M059J (cell line): Measurements from ENCODE around the gene ZNHIT3.

DNA sequence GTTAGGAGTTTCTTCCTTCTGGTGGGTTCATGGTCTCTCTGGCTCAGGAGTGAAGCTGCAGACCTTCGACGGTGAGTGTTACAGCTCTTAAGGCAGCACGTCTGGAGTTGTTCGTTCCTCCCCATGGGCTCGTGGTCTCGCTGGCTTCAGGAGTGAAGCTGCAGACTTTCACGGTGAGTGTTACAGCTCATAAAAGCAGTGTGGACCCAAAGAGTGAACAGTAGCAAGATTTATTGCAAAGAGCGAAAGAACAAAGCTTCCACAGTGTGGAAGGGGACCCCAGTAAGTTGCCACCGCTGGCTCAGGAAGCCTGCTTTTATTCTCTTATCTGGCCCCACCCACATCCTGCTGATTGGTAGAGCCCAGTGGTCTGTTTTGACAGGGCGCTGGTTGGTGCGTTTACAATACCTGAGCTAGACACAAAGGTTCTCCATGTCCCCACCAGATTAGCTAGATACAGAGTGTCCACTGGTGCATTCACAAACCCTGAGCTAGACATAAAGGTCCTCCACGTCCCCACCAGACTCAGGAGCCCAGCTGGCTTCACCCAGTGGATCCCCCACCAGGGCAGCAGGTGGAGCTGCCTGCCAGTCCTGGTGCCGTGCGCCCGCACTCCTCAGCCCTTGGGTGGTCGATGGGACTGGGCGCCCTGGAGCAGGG lies 35.6 kb downstream of the SLFN5 start:
- RAMPAGE, long total RNA: no peak

DNA sequence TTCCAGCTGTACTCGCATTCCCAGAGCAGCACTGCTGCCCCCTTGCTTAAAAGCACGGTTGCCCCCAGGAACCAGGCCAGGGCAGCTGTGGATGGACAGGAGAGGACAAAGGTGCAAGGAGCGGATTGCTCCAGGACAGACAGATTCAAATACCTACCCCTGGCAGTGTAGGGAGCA lies 975 bp upstream of the SLFN12 start:
- RAMPAGE, long total RNA: no peak

DNA sequence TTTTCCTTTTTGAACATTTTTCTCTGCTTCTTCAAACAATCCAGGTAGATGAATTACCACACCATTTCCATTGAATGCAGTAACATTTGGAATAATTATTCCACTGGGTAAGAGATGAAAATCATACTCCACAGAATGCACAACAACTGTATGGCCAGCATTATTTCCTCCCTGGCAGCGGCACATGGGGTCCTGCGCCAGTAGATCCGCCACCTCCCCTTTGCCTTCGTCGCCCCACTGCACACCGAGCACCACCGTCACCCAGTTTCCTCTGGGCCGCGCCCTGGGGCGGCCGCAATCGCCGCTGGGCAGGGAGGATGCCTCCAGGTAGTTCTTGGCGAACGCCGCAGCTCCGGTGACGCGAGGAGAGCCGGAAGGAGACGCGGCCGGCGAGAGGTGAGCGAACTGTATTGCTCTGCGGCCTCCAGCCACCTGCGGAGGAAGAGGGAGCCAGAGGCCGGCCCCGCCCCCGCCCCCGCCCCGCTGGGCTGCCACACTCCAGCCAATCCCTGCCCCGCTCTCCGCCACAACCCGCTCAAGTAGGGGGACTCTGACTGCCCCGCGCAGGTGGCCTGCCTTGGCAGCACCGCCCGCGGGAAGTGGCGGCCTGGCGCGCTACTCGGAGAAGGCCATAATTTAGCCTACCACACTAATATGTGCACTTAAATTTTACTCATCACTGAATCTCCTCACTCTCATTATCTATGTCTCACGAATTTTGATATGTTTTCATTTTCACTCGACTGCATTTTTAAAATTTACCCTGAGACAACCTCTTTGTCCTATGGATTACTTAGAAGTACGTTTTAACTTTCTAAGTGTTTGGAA lies 11.9 kb upstream of the SLFN13 start:
- RAMPAGE, long total RNA: no peak

- RAMPAGE, long total RNA: no peak
Observed at GRCh38 chr17:35577582-35578129, 715 bp downstream of the PEX12 start.

DNA sequence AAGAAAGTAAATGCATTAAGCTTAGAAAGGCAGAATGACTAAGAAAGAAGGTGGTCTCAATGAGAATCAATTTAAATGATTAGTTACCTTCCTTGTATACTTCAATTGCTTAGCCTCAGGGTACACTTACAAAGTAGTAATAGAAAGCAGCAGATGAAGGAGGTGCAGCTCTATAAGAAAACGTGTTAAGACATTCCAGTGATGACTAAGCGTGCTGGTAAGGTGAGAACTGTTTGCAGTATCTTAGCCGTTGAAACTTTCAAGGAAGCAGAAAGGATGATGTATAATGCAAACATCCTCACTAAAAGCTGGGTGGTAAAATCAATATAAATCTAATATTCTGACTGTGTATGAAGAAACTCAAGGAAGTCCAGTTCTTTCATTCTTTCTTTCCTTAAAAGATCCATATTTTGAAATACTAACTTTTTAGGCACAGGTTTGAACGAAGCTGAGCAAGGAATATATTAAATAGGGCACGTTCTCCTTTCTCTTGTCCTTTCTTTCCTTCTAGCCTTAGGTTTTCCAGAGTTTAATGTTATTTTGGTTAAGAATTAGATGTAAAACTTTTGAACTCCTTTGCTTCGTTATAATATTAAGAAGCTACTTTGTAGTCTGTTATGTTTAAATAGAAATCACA lies 1.5 kb downstream of the AP2B1 start:
- RAMPAGE, long total RNA: no peak

DNA sequence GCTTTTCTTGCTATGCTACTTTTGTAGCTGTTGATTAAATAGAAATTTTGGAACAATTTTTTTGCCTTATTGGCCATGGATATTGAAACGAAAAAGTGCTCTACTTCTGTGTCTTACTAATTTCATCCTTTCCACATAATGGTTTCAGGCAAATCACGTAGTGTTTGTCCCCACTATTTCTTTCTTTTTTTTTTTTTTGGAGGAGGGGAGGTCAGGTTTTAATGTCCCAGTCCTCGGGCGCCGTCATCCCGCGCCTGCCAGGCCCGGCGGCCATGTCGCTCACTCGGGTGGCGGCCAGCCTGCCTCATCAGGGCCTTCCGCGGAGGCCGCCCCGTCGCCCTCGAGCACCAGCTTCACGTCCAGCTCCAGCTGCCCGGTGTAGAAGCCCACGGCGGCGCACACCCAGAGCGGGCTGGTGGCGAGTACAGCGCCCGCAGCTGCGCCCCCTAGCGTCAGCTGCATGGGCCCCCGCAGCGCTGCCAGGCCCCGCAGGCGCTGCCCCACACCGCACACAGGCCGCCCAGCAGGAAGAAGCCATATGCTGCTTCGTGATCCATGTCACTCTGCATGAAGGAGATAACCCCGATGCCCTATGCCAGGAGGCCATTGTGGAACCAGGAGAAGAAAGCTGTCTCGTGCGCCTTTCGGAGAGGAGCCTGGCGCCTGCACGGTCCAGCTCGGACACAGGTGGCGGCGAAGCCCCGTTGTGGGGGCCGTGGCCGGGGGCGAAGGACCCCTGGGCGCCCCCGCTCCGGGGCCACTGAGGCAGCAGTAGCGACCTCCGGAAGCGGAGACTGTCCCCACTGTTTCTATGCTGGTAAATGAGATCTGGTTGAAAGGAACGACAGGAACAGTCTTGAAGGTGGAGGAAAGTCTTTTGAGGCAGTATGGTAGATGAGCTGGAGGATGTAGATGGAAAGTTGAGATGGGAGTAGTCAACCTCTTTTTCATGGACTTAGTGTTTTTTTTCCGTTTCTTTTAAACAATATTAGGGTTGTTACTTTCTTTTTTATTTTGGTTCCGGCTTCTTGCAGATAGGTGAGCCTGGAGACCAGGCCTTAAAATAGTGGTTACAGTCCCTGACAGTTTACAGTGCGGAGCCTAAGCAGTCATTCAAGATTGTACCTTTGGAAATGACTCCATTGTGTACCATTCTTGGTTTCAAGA lies 9.6 kb downstream of the AP2B1 start:
- RAMPAGE, long total RNA: no peak

- RAMPAGE, long total RNA: no peak
Observed at GRCh38 chr17:35773217-35773659, 12.6 kb downstream of the C17orf50 start.

DNA sequence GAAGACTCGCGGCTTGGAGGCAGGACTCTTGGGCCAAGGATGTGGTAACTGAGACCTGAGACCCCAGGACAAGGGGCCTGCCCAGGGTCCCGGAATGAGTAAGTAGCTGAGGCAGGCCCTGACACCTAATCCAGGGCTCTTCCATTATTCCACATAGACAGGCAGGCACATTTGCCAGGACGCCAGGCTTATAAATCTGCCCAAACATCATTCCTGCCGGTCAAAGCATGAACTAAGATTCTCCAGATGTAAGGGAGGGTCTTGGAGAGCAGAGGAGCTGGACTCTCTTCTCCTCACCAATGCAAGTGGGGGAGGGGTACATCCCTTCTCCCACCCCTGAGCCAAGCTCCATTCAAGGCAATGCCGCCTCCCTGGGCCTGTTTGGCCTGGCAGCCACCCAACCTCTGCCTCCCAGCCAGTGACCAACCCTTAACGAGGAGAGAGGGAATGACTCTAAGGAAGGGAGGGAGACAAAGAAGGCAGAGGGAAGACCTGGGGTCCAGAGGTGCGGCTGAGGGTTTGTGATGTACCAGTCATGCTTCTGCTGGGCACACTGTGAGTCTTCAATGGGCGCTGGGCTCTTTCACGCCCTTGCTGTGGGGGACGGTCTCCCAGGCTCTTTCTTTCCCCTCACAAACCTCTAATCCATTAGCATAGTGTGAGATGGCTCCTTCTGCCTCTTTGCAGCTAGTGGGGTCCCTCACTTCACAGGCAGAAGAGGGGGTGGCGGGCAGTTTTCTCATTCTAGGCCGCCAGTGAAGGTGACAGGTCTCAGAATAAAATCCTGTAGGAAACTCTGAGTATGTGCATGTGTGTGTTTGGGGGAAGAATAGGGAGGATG lies 13.9 kb downstream of the C17orf50 start:
- RAMPAGE, long total RNA: no peak

DNA sequence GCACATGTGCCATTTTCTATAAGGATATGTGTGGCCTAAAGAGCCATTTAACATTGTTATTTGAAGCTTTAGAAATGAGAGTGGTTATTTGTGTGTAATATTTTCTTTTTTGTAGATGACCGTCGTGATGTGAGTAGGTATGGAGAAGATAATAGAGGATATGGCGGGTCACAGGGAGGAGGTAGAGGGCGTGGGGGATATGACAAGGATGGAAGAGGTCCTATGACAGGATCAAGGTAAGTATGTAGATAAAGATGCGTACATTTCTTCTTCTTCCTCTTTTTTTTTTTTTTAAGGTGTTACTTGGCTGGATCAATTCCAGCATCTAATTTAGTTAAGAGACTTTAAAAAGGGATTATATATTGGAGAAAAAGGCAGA lies 14.7 kb downstream of the TAF15 start:
- RAMPAGE, long total RNA: no peak

DNA sequence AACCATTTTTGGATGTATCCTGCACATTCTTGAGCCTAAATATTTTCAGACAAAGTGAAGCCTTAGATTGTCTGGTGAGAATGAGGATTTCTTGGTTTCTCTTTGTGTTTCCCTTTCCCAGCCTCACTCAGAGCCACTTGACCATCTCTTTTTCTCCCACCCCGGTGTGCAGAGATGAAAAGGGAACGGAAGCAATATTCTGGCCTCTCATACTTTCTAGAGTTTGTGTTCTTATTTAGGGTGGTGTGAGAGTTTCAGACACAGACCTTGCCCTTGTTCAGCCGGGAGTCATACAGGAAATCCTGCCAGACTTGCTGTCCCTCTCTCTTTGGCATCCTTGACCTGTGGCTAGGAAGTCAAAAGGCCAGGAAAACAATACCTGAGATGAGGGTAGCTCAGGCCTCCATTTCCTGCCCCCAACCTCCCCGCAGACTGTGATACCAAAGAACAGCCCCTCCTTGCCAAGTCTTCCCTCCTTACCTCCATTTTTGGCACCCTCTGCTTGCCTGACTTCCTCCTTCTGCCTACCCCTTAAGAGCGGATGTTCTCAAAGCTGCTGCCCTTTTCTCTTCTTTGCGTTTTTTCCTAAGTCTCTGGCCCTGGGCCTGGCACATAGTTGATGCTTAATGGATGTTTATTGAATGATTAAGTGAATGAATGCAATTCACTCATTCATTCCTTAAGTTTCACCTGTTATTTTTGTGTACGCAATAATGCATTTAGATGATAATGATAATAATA lies 4.7 kb downstream of the CCL5 start:
- RAMPAGE, long total RNA: no peak

DNA sequence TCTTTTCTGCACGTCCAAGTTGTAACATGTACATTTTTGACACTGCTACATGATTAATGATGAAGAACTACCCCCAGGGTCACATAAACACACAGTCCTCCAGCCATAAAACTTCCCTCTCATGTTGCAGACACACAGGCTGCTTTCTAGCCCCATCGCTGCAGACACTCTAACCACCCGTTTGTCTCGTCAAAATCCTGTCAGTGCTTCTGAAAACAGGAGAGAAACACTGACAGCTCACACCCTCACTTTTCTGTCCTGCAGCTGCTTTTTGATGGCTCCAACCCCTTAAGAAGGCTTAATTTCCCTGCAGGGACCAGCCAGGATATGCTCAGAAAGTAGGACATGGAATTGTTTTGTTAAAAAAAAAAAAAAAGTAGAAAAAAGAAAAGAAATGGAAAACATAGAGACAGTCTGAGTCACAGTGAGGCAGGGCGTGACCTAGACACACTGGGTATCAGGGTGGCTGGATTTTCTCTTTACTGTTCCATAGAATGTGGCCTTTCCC lies 20.7 kb upstream of the CCL5 start:
- RAMPAGE, long total RNA: no peak

DNA sequence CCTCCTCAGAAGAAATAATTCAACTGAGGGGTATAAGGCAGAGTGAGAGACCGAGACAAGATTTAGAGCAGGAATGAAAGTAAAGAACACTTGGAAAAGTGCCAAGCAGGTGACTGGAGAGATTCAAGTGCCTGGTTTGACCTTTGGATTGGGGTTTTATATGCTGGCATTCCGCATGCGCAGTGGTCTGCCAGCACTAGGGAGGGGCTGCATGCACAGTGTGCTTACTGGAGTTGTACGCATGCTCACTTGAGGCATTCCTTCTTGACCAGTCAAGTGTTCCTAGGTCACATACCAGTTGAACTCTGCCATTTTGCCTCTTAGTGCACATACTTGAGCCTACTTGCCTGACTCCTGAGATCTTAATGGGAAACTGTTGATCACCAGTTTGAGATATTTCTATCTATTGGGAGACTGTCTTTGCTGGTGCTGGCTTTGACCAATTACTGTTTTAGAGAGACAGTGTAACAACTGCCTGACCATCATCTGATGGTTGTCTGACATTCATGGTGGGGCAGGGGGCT lies 692 bp upstream of the CCL15 start:
- RAMPAGE, long total RNA: no peak

DNA sequence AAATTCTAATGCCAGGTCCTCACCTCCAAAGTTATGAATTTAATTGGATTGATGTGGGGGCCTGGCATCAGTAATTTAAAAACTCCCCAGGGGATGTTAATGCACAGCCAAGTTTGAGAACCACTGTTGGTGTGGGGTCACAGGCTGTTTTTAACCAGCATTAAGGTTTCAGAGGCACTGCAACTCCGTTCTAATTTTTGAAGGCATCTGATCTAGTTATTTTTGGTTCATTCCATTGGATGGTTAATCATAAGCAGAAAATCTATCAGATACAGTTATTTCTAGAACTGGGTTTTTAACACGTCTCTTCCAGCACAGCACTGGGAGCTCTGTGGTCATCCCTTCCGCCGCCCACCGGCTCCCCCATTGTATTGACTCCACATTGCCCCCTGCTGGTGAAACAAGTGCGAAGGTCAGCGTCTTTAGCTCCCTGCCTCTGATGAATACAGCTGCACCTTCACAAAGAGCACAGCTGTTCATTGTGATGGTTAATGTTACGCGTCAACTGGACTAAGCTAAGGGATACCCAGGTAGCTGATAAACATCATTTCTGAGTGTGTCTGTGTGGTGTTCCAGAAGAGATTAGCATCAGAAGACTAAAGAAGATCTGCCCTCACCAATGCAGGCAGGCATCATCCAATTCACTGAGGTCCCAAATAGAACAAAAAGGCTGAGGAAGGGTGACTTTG lies 8.4 kb downstream of the CCL18 start:
- RAMPAGE, long total RNA: no peak

DNA sequence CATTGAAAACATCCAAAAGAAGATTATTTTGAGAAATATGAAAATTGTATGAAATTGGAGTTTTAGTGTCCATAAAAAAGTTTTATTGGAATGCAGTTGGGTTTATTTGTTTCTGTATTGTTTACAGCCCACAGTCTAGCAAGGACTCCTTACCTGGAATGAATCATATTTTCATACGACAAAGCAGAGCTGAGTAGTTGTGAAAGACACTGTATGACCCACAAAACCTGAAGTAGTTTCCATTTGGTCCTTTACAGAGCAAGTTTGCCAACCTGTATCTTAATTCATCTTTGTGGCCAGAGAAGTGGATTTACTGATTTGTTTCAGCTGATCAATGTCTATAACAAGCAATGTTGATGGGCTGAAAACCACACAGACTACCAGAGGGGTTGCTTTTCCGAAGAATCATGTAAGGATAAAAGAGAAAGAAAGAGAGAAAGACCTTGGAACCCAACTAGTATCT lies 10.3 kb downstream of the CCL18 start:
- RAMPAGE, long total RNA: no peak

- RAMPAGE, long total RNA: no peak
Observed at GRCh38 chr17:36117476-36118078, 13.9 kb downstream of the CCL4 start.

DNA sequence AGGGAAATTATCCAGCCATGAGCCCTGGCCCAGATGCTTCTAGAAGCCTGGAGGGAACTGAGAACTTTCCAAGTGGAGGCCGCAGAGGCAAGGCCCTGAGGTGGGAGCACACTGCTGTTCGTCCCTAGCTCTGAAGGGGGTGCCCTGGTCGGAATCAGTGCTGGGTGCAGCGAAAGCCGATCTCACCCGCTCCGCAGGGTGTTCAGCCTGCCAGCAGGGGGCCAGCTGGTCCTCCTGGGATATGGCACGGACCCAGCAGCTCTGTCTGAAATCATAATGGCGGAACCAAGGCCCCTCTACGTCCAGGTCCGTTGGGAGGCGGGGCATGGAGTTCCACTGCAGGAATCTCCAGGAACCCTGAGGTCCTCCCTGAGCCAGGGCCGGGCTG lies 10.5 kb downstream of the TBC1D3B start:
- RAMPAGE, long total RNA: no peak

- RAMPAGE, long total RNA: no peak
Observed at GRCh38 chr17:36485607-36486849, at the start of gene ZNHIT3. TSS of gene ZNHIT3 (plus strand) at chr17:36486681.

GRCh38 chr17:36546411-36546854 lies 1.7 kb downstream of the GGNBP2 start:
- RAMPAGE, long total RNA: no peak

DNA sequence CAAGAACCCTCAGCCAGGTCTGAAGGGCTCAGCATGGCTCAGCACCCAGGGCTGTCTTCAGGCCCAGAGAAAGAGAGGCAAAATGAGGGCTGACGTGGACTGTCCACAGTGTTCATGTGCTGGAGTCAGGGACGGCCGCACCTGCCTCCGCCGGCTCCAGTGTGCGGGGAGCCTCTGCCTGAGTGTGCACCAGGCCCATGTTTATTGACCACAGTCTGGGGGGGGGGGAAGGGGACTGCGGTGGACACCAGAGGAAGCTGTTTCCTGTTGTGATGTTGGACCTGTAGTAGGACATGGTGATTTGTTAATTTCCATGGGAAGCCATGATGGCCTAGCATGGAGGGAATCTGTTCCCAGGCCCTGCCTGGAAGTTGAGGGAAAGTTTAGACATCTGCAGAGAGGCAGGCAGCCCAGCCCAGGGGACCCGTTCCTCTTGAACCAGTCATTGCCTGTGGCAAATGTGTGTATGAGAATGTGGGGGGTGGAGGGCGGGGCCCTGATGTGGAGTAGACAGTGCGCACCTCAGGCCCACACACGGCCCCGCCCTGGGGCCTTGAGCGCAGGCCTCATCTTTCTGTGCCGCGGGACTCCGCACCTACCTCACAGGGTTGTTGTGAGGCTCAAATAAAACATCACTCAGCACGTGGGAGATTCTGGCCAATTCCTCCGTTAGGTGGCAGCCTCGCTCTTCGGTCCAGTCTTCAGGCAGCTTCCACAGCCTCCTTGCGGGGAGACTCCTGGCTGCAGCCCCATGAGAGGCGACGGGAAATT lies 7.1 kb downstream of the MRM1 start:
- RAMPAGE, long total RNA: no peak

DNA sequence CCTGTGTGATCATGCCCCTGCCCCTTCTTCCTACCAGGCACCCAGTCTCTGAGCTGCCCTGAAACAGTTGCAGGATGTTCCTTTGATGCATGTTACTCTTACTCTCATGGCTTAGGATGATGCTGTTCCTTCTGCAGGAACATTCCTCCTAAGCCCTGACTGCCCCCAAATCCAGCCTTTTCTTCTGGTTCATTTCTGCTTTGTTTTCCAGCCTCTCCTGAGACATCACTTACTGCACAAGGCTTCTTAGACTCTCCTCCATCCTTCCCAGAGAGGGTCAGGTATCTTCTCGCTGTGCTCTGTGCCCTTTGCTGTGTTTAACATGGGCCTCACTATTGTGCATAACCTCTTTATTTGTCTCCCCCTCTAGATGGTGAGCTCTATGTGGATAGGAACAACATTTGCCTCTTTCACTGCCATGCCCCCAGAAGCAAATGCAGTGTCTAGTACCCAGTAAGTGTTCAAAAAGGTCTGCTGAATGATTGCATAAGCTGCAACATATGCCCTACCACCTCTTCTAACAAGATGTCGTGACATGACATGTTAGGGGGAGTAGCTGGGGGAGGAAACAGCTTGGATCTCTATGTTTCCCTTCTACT lies 147.6 kb downstream of the AATF start:
- RAMPAGE, long total RNA: no peak